Ishikawa (cell line): ENCODE data around the genes OR2K2, KIAA1958 and POLE3.

- RRBS = no CpG with 5 or more reads among the region's 14 CpGs
Measured at GRCh38 chr9:110069432-110070345, 138.3 kb downstream of the C9orf152 start.

GRCh38 chr9:110136088-110137242 is 71.5 kb downstream of the C9orf152 start:
- RRBS = no CpG with 5 or more reads among the region's 27 CpGs

GRCh38 chr9:110897386-110897901 is 140.8 kb downstream of the LPAR1 start:
- RRBS = no CpG with 5 or more reads among the region's 1 CpG

GRCh38 chr9:111039398-111039522 is 990 bp upstream of the LPAR1 start:
- RRBS = no CpG with 5 or more reads among the region's 5 CpGs

DNA sequence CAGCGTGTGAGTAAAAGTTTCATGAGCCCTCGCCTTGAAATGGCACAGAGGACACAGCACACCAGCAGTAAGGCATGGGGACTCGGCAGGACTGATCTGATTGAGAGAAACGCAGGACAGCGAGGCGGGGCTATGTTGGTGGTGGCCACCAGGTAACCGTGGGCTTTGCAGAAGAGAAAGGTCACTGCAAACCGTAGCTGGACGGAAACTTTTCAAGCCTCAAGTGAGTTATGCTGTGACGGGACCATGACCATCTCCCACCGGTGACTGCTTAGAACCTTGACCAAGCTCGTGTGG is 1.2 kb upstream of the LPAR1 start:
- RRBS = no CpG with 5 or more reads among the region's 12 CpGs

GRCh38 chr9:111330132-111330425 is at the start of gene OR2K2:
Gene OR2K2 (minus strand): TSS chr9:111330224.
- RRBS = no CpG with 5 or more reads among the region's 4 CpGs

- RRBS = no CpG with 5 or more reads among the region's 2 CpGs
Measured at GRCh38 chr9:111392576-111393154, 62.6 kb upstream of the OR2K2 start.

- RRBS = no CpG with 5 or more reads among the region's 15 CpGs
Measured at GRCh38 chr9:111421539-111422672, 62.3 kb downstream of the ECPAS start.

DNA sequence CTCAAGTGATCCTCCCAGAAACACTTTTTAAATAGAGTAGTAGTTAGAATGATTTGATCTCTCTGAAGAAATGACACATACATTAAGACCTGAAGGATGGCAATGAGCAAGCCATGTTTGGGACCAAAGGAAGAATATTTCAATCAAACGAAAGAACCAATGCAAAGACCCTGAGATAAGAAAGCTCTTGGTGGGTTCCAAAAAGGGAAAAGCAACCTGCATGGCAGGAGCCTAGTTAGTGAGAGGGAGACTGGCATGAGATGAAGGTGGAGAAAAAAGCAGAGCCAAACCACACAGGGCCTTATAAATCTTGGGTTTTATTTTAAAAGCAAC is 46.5 kb downstream of the SUSD1 start:
- RRBS = no CpG with 5 or more reads among the region's 1 CpG

DNA sequence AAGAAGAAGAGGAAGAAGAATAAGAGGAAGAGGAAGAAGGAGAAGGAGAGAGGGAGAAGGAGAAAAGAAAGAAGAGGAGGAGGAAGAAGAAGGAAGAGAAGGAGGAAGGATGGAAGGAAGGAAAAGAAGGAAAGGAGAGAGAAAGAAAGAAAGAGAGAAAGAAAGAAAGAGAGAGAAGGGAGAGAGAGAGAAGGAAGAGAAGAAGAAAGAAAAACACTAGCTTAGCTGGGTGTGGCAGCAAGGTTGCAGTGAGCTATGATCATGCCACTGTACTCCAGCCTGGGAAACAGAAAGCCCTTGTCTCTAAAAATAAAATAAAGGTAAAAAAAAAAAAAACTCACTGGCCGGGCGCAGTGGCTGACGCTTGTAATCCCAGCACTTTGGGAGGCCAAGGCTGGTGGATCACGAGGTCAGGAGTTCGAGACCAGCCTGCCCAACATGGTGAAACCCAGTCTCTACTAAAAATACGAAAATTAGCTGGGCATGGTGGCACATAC is 19.2 kb downstream of the SUSD1 start:
- RRBS = no CpG with 5 or more reads among the region's 6 CpGs

DNA sequence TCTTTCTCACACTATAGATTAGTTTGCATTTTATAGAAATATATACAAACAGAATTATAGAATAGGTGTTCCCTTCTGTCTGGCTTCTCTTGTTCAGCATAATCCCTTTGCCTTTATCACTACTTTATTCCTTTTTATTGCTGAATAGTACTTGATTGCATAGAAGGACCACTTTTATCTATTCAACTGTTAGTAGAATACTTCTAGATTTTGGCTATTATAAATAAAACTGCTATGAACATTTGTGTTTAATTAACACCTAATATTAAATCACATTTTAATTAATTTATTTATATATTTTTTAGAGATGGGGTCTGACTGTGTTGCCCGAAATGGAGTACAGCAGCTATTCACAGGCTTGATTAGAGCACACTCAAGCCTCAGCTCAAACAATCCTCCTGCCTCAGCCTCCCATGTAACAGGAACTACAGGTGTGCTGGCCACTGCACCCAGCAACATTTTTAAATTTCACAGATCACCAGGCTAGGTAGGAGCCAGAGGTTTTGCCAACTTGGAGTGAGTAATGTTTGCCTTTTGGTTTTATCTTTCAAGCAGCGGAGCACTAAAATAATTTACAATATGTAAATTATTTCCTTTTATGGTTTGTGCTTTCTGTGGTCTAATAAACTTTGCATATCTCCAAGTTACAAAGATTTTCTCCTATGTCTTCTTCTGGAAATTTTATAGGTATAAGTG is 66.9 kb upstream of the SUSD1 start:
- RRBS = no CpG with 5 or more reads among the region's 2 CpGs

DNA sequence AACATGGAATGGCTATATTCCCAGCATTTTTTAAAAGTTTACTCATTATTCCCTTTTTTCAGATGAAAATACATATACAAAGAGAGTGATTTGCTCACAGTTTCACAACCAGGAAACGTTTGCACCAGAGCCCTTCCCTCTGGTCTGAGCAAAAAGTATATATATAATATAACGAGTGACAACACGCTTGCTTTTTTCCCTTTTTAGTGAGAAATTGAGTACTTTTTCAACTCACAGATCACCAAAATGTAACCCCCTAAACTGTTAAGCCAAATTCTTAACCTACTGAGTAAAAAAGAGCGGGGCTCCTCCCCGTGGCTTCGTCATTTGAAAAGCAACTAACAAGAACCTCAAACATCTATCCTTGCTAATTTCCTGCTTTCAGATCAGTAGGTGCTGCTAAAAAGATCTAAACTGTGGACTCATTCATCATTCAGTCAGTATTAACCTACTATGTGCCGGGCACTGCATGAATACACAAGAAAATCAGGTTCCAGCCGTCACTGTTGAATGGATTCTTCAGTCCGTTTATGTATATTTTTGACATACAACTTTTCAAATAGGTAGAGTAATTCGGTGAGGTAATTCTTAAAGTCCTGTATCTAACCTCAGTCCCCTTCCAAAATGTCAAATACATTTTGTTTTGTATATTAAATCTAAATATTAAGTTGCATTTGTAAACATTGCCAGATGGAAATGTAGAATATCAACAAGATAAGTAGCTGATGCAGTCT is 1.1 kb upstream of the PTBP3 start:
- RRBS = no CpG with 5 or more reads among the region's 10 CpGs

- RRBS = no CpG with 5 or more reads among the region's 10 CpGs
Measured at GRCh38 chr9:112380425-112380647, 428 bp downstream of the HSDL2 start.

DNA sequence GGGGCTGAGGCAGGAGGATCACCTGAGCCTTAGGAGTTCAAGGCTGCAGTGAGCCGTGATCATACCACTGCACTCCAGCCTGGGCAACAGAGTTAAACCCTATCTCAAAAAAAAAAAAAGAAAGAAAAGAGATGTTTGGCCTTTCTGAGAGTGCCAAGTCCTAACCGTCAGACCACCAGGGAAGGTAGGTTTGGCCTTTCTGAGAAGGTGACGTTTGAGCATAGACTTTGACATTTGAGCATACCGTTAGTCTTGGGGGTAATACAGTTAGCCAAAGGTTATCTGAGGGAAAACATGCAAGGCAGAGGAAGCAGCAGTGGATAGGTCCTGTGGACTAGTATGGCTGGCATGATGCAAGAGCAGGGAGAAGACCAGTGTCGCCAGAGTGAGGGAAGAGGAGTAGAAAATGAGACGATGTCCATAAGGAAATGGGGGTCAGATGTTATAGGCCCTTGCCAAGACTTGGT is 50.1 kb downstream of the HSDL2 start:
- RRBS = no CpG with 5 or more reads among the region's 6 CpGs

DNA sequence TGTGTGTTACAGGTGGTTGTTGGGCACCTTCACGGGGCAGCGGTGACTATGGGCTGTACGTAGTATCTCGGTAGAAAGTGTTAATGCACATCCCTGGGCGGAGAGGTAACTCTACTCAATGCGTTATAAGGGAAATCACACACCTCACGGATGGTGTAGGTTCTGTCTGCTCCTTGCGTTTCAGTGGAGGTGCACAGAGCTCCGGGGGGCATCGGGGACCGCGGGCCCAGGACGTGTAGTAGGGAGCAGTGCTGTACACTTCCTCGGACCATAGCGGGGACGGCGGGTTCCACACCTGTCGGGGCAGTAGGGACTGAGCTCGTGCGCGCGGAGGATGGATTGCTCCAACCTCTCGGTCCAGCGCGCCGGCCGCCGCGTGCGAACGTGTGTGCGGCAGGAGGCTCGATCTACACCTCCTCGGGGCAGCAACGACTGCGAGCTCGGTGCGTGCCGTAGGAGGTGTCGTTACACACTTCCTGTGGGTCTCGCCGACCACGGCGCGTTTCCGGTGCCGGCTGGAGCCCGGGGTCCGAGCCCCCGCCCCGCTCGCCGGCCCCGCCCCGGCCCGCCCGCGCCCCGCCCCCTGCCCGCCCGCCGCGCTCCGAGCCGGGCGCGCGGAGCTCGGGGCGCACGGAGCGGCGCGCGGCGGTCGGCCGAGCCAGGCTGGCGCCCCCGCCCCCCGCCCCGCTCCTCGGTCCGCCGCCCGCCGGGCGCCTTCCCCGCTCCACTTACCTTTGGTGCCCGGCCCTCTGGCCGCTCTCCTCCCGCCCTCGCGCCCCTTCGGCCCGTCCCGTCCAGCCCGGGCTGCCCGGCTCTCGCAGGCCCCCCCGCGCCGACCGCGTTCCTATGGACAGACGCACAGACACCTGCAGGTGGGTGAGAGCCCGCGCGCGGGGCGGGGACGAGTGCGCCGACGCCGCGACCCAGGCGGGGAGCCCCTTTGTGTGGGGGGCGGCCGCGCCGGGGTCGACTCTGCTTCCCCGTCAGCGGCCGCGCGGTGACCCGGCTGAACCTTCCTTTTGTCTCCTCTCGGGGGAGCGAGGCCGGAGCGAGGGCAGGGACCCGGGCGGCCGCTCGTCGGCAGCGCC is at the start of gene KIAA1958:
KIAA1958 (plus strand) TSS at position 581 of the 1,088 bp plus-strand sequence.
- RRBS = 3% methylated on average over 44 of the region's 139 CpGs

GRCh38 chr9:112531636-112532138 is 45.1 kb downstream of the KIAA1958 start:
- RRBS = no CpG with 5 or more reads among the region's 6 CpGs

GRCh38 chr9:113162962-113164136 is 12.5 kb downstream of the SLC31A2 start:
- RRBS = no CpG with 5 or more reads among the region's 7 CpGs

DNA sequence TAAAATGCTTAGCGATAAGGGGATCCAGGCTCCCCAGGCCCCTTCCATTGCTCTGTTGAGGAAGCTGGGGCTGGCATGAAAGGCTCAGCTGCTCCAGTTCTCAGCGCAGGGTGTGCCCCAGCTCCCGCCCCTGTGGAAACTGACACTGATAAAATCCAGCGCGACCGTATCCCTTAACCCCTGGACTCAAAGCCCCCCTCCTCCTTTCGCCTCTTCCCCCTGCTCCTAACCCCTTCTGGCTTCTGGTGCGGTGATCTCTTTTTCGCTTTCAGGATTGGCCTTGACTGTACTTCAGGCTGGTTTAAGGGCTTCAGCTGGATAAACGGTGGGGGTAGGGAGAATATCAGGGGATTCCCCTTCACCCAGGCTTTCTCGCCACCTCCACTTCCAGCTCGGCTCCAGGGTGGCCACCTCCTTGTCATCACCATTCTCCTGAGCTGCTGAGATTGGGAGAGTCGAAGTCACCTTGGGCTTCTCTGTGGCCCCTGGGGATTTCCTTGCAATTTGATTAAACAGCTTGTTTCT is 818 bp downstream of the BSPRY start:
- RRBS = no CpG with 5 or more reads among the region's 13 CpGs

DNA sequence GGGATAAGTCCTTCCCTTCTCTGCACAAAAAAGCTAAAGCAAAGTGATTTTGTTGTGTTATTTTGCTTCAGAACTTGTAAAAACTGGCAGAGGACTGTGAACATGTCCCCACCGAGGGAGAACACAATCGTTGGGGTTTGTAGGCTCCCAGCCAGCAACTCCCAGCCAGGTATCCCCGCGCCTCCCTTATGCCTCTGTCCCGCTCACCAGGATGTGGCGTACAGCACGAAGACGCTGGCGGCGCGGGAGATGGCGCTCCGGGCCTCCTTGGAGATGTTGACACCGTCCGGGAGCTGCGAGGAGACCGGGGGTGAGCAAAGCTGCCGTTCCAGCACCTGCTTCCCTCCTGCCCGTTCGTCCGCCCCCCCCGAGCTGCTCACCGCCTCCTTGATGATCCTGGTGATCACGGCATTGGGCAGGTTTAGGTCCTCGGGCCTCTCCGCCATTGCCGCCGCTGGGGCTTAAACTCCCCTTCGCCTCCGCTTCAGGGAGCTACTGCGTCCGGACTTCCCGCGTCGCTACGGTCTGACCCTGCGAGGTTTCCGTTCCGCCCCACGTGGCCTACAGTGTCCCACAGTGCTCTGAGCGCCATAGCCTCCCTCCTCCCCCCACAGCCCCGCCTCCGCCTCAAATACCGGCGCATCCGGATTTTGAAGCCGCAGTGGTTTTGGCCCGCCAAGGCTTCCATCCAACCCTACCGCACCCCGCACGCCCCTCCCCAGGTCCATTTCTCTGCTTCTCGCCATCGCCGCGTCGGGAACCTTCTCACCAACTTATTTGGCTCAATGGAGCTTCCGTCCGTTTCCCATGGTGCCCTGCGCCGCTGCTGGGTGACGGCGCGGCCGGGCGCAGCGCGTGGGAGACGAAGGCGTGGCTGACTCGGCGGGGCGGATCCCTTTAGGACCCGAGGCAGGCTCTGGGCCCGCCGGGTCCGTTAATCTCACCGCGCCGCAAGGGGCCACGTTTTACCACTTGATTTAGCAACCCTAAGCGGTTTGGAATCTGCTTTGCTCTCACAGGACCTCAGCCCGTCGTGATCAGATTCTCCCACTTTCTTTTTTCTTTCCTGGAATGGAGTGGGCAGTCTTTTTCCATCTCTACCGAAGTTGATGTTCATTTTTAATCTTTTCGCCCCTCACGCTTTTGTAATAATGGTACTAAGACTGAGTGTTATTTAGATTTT is at the start of gene POLE3:
POLE3 (minus strand) TSS at position 828 of the 1,183 bp plus-strand sequence.
- RRBS = 2% methylated on average over 18 of the region's 86 CpGs

DNA sequence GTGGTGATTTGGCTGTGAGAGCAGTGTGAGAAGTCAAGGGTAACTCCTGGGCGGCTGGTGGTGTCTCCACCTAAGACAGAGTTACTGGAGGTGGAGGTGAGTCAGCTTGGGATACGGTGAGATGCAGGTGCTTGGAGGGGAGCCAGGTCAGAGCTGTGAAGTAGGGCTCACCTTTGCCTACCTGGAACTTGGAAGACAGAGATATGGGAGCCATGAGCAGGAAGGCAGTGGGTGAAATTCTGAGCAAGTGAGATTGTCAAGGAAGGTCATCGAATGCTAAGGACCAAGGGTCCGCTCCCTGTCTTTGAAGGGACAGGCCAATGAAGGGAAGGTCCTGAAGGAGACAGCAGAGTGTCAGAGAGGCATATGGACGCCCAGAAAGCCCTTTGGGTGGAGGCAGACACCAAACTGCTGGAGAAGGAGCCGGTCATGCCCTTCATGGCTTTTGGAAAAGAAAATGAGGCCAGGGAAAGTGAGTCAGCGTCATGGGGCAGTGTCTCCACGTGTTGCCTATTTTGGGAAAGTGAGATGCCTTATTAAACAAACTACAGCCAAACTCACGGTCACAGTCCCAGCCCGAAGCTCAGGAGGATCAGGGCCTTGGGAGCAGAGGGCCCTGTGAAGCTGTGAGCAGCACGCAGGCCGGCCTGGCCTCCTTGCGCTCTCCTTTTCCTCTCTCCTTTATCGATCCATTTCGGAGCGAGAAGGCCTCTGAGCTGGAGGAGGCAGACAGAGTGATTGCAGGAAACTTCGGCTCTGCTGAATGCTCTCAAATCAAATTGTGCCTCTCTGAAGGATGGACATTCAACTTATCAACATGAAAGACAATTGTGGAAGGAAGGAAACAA is 24.9 kb downstream of the RGS3 start:
- RRBS = no CpG with 5 or more reads among the region's 17 CpGs